Anterior vena cava (tissue), 1 donor: ENCODE measurements around a stretch of chr2.

- PRO-cap = no peak
Observed at GRCh38 chr2:38778300-38778931, 406 bp downstream of the GEMIN6 start.

- PRO-cap = no peak
Observed at GRCh38 chr2:38810525-38811012, 32.6 kb downstream of the GEMIN6 start.

- PRO-cap = no peak
Observed at GRCh38 chr2:39023578-39024269, 97.1 kb downstream of the SOS1 start.

DNA sequence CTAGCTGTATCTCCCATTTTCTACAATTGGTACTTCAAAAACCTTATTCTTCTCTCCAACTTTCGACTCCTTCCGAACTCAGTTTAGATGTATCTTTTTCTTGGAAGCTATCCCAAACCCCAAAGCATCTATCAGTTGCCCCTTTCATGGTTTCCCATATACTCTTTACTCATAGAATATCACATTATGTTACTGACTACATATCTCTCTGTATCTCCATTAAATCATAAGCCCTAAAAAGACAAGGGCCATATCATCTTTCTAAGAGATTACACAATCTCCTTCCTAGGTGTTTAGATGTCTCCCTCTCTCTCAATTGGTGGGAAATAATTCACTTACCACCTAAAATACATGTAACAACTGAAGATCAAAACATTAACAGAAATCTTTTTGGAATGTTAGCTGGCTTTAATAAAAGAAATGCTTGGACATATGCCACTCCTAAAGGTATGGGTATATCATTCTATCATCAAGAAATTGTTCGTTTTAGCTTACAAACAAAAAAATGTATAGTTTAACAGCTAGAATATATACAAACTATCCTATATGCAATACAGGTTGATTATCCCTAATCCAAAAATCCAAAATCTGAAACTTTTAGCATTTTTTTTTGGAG lies 54.3 kb downstream of the SOS1 start:
- PRO-cap = no peak

GRCh38 chr2:39112126-39113345 lies 8.3 kb downstream of the SOS1 start:
- PRO-cap = no peak

DNA sequence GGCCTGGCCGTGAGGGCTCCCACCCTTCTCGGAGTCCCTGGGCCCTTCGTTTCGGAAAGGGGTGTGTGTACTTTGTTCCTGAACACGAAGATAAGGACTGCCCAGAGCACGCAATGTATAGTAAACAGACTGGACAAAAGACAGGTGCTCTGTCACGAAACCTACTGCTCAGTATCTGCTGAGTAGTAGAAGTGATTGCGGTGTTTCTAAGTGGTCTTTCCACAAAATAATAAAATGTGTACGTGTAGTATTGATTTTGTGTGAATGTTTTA lies 371 bp upstream of the SOS1 start:
- PRO-cap = no peak

- PRO-cap = no peak
Observed at GRCh38 chr2:39308396-39308793, 128.7 kb downstream of the MAP4K3 start.

GRCh38 chr2:39313381-39314208 lies 123.5 kb downstream of the MAP4K3 start:
- PRO-cap = no peak

GRCh38 chr2:39408835-39409487 lies 28.1 kb downstream of the MAP4K3 start:
- PRO-cap = no peak

DNA sequence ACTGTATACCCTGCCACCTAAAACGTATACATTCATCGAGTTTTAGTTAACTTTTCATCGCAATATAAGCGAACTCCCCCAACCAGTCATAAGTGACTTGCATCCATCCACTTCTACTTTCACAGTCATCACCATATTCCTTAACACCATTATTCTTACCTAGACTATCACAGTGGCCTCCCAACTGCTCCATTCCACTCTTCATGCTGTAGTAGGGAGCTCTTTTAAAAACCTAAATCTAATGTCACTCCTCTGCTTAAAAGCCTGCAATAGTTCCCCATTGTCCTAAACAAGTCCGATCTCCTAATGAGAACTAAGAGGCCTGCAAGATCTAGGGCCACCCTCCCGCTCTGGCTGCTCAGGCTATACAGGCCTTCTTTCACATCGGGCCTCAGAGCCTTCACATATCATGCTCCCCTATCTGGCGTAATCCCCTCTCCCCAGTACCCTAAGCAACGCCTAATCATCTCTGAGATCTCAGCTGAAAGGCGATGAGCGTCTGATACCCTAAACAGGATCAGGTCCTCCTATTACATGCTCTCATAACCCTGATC lies 2.0 kb downstream of the MAP4K3 start:
- PRO-cap = no peak

- PRO-cap = no peak
Observed at GRCh38 chr2:40282466-40283003, 169.4 kb downstream of the SLC8A1 start.

GRCh38 chr2:40352580-40353382 lies 99.1 kb downstream of the SLC8A1 start:
- PRO-cap = no peak

GRCh38 chr2:40429127-40430199 lies 22.4 kb downstream of the SLC8A1 start:
- PRO-cap = no peak

DNA sequence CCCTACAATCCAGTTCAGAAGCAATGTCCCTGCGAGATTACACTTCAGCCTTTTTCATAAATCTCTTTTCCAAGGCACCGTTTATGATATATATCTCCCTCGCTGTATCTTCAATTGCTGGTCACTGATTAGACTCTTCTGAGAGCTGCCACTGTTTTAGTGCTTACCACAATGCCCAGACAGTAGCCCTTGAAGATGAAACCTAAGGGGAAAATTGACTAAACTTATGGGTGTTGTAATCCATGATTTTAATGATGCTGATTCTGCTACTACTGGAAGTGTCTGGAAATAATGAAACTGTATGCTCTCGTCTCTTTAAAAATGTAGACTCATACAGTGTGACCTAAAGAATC lies 5.4 kb upstream of the SLC8A1 start:
- PRO-cap = no peak

DNA sequence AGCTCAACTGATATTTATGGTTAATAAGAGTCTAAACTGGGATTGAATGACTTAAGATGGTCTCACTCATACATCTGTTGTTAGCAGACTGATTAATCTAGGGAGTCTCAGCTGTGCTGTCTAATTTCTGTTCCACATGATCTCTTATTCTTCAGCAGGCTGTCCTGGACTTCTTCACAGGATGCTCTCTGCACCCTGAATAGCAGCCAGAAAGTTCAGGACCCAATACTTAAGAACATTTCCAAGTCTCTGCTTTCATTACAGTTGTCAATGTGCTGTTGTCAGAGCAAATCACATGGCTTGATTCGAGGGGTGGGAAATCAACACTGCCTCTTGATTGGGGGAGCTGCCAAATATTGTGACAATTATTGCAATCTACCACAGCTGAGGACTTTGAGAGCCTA lies 627.1 kb upstream of the SLC8A1 start:
- PRO-cap = no peak

GRCh38 chr2:41914084-41914617 lies 133.7 kb upstream of the PKDCC start:
- PRO-cap = unidirectional peak, minus-strand start at chr2:41914270

DNA sequence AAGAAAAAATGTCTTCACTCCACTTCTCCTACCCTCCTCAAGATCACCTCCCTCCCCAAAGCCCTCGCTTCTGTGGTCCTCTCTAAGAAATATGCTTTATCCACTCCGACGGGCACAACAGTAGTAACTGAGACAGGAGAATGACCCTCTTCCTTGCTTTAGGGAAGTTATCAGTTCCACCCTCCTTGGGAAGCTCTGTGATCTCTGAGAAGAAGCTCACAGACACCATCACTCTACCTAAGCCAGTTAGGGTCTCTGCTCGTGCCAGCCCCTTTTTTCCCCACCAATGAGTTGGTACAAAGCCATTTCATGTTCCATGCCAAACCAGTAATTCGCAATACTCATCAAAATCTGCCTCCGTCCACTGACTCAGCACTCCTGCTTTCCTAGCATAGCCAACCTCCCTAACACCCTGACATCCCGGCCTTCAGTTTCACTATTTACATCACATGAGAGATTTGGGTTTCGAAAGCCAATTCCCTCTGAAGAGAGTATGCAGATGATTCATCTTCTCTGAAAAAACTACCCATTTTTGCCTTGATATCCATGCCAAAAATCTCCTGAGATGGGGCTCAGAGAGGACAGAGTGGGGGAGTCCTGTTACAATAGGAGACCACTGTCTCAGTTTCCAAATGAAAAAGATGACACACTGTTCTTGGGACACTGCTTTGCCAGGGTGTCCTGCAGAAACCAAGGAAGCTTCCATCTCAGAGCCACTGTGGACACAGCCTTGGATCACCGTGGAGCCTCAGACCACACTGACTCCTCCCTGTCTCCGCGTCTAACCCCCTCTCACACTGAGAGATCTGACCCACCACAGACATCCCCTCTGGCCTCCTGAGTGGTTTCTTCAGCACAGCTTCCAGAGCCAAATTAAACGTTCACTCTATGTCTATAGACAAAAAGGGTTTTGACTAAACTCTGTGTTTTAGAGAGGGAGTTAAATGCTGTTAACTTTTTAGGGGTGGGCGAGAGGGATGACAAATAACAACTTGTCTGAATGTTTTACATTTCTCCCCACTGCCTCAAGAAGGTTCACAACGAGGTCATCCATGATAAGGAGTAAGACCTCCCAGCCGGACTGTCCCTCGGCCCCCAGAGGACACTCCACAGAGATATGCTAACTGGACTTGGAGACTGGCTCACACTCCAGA lies 113.7 kb upstream of the PKDCC start:
- PRO-cap = no peak

DNA sequence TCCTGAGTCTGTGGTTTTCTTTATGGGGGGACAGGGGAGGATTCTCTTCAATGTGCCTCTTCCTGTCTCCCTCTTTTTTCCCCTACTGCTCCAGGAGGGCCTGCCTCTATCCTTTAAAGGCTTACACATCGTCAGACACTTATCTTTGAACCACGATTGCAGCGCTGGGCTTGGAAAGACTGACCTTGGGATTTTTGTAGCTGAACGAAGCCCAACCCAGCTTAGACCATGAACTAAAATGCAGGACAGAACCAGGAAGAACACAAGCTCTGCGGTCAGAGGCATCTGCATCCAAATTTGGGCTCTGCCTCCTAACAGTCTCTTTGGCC lies 7.0 kb upstream of the PKDCC start:
- PRO-cap = unidirectional peak, minus-strand start at position 84 of the sequence

DNA sequence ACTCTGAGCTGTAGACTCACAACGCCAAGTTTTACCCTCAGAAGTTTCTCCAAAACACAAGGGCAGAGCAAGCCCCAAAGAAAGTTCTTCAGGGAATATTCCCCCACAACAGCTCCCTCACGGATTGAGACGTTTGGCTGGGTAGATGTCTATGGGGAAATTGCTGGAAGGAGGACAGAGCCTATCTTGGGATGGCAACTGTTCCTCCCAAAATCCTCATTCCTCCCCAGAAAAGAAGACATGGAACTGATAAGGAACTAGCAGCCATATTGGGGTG lies 2.1 kb upstream of the PKDCC start:
- PRO-cap = no peak

GRCh38 chr2:42048495-42049462 lies 958 bp downstream of the PKDCC start:
- PRO-cap = bidirectional peak, plus-strand start at chr2:42049096, minus-strand start at chr2:42049042